SP-49 (cell line): ENCODE measurements around the gene MARCHF4.

DNA sequence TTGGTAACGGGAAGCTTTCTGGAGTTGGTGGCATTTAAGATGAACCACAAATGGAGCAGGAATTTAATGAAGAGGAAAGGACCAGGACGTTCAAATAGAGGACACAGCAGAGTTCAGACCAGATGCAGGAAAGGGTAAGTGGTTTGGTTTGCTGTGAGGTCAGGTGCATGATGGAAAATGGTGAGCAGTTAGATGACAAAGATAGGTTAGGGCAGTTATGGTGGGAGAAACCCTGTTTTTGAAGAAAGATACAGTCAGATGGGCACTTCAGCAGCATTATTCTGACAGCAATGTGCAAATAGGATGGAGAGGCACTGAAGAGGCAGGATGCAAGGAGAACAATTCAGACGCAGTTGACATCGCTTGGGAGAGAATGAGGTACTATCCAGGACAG is 111.5 kb downstream of the XRCC5 start:
- PRO-cap = no peak

- PRO-cap = no peak
Observed at GRCh38 chr2:216371786-216372708, at the start of gene MARCHF4. MARCHF4 (minus strand) TSS chr2:216372483.

DNA sequence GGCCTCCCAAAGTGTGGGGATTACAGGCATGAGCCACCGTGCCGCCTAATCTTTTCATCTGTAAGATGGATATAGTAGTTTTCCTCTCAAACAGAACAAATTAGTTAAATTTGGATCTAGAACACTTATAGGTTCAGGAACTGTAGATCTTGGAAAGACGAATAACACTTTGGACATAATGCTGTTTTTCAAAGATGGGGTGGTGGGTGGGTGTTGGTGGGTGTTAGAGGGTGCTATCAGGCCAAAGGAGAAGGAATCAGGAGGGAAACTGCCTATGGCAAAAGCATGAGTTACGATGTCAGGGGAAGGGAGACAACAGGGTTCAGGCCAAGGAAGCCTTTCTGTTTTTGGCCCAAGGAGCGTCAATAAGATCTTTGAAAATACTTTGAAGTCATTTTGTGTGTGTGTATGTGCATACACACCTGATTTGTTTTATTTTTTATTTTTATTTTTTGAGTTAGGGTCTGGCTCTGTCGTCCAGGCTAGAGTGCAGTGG is 6.8 kb downstream of the RPL37A start:
- PRO-cap = no peak

GRCh38 chr2:216507498-216508398 is 9.1 kb downstream of the RPL37A start:
- PRO-cap = no peak

- PRO-cap = no peak
Observed at GRCh38 chr2:216615407-216616084, 17.7 kb upstream of the IGFBP2 start.

GRCh38 chr2:216635978-216637050 is 3.1 kb downstream of the IGFBP2 start:
- PRO-cap = no peak

DNA sequence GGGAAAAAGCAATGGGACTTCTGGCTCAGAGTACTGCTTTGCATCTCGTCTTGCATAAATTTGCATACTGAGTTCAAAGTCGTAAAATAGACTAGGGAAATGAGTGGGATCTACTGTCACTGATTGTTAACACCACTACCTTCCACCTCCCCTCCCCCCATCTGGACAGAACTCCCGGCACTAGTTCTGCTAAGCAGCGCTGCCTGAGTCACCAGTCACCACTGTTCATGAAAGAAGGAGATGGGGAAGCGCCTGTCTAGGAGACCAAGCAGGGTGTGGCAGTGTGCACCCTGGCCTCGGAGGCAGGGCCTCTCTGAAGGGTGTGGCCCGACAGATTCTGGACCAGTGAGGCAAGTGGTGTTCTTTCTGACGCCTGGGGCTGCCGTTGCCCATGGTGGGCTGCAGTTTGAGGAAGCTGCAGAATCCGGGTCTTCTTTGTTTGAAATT is 3.9 kb downstream of the IGFBP2 start:
- PRO-cap = no peak

DNA sequence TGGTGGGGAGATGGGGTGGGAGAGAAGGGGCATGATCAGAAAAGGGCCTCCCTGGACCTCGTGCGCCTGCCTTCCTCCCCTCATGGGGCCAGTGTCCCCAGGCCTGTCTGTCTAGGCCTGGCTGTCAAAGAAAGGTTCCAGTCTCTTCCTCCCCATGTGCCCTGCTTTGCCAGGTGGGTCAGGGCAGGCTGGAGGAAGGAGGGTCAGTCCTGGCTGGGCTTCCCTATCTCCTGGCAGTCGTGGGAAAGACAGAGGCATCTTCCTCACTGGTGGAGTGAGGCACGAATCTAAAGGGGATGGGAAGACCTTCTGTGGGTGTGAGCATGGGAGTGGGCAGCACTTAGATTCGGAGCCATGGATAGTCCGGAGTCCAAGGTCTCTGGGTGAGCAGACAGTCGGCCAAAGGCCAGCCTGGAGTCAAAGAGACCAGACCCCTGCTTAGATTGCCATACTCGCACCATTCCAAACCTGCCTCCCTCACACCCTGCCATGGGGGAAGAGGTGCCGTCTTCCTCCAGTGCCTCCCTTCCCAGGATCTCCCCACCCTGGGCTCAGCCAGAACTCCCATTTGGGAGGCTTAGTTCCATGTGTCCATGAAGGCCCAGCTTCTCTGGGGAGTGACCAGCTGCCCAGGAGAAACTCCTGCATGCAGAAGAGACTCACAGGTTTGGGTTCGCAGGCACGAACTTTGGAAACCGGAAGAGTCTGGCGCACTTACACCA is 21.9 kb downstream of the IGFBP5 start:
- PRO-cap = no peak

- PRO-cap = no peak
Observed at GRCh38 chr2:216802641-216803305, 57.1 kb downstream of the TNP1 start.

DNA sequence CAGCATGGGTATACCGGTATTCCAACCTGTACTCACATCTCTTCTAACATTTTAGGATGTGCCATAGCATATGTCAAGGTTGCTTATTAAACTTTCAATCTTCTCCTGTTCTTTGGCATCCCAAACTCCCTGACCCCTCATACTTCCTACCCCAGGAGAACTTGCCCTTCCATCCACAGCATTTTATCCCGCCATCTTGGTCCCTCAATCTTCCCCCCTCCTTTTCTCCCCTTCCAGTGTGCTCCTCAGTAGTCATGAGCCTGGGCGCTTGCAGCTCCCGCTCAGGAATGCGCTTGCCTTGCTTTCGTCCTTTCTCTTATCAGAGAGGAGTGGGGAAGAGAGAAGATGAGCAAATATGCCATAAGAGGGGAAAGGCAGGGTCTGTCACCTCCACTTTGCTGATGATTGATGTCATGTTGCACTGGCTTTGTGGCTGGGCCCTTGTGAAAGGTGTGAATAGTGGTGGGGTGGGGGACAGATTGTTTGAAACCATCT is 569.4 kb downstream of the TNS1 start:
- PRO-cap = no peak

- PRO-cap = no peak
Observed at GRCh38 chr2:217650685-217651523, 351.9 kb downstream of the TNS1 start.

DNA sequence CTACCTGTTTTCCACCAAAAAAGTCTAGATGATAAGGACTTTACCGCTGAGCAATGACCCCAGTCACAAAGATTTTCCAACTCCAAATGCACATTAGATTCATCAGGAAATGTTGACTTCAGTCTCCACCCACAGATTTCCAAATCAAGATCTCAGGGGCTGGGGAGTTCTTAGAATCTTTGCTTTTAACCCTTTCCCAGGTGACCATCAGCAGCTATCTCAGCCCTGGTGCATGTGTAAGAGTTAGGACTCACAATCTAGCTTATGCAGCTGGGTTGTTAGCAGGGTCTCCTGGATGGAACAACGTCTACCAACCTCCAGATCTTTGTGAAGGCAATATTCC is 316.4 kb downstream of the TNS1 start:
- PRO-cap = no peak

DNA sequence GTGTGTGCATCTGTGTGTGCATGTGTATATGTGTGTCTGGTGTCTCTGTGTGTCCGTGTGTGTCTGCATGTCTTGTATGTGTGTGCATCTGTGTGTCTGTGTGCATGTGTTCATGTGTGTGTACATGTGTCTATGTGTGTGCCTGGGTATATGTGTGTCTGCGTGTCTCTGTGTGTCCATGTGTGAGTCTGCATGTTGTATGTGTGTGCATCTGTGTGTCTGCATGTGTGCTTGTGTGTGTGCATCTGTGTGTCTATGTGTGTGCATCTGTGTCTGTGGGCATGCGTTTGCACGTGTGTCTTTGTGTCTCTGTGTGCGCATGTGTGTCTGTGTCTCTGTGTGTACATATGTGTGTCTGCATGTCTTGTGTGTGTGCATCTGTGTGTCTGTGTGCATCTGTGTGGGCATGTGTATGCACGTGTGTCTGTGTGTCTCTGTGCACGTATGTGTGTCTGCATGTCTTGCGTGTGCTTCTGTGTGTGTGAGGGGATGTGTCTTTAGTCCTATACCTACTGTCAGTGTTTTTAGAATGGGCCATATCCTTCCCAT is 207.7 kb downstream of the TNS1 start:
- PRO-cap = no peak

DNA sequence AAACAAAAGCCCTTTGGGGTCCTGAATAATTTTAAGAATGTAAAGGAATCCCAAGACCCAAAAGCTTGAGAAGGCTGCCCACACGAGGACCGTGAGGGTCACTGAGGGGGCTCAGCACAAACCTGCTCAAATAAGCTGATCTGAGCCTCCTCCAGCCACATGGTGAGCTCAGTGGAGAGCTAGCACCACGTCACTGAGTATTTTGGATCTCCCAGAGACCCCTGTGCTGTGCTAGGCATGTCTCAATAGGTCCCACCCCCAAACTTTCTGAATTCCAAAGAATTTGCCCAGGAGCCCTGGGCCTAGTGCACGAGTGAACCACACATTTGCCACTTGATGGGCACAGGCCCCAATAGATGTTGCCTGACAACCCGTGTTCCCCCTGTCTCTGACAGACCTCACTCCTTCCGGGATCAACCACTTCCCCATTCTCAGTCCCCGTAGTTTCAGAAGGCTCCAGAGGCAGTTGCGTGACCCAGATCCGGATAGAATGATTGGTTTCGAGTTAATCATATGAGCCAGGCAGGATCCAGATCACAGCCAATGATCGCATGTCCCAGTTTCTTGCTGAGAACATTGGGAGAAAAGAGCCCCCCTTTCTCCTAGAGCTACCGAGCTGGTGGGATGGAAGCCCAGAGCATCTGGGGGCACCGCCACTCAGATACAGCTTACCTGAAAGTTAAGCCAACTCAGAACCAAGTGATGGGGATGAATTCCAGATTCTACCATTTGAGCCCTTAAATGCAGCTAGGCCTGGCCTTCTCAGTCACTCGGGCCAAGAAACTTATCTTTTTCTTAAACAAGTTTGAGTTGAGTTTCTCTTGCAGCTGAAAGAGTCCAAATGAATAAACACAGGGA is 203.8 kb downstream of the TNS1 start:
- PRO-cap = no peak

DNA sequence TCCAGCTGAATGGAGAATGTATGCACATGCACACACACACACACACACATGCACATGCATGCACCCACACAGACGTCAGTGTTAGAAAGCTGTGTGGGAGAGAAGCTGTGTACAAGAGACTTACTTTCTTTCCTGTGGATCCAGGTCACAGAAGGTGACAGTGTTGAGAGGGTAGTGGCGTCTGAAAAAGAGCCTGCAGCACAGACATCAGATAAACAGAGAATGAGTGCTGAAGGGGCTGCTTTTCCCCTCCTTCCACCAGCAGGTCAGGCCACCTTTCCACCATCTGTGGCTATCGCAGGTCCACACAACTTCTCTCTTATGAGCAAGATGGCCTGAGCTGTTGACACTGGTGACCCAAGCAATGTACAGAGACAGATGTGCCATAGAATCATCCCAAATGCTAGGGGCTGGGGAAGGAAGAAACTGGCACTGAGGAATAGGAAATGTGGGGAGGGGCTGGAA is 194.3 kb downstream of the TNS1 start:
- PRO-cap = no peak

GRCh38 chr2:217813023-217814036 is 189.5 kb downstream of the TNS1 start:
- PRO-cap = no peak

GRCh38 chr2:217844104-217844460 is 158.7 kb downstream of the TNS1 start:
- PRO-cap = no peak

DNA sequence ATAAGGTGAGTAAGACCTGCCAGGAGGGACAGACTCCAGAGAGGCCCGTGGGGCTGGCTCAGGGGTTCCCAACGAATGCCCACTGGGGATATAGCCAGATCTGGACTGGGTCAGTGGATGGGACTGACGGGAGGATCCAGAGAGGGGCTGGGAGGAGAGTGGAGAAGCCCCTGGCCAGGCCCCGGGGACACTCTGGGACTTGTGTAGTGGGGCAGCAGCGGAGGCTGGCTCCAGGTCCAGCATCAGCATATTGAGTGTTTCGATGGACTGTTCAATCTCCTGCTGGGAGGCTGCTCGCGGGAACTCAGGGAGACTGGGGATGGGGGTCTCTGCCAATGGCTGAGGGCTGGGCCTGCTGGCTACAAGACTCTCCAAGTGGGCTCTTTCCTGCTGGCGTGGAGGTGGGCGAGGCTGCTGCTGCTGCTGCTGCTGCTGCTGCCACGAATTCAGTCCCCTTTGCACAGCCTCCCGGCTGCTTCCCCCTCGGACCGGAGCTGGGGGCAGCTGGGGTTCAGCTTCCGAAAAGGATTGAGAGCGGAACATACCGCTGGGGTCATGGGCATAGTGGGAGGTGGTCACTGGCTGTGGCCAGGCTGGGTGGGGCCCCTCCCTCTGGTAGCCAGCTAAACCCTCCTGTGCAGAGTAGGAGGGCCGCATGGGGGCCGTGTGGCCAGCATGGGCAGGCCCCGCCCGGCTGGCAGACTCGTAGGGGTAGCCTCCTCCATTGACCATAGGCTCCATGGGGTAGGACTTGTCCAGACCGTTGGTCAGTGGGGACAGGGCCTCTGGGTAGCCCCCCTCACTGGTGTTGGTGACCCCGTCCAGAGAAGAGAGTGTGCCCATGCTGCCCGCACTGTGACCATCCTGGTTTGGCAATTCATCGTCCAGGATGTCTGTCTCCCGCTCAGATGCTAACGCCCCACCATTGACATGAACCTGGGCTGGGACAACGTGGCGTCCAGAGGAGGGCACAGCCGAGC is 154.8 kb downstream of the TNS1 start:
- PRO-cap = no peak

- PRO-cap = no peak
Observed at GRCh38 chr2:217888393-217888773, 114.4 kb downstream of the TNS1 start.

GRCh38 chr2:217909944-217910637 is 92.7 kb downstream of the TNS1 start:
- PRO-cap = no peak